Heart (tissue), 3 donors: ENCODE measurements around the gene VWDE.

DNA sequence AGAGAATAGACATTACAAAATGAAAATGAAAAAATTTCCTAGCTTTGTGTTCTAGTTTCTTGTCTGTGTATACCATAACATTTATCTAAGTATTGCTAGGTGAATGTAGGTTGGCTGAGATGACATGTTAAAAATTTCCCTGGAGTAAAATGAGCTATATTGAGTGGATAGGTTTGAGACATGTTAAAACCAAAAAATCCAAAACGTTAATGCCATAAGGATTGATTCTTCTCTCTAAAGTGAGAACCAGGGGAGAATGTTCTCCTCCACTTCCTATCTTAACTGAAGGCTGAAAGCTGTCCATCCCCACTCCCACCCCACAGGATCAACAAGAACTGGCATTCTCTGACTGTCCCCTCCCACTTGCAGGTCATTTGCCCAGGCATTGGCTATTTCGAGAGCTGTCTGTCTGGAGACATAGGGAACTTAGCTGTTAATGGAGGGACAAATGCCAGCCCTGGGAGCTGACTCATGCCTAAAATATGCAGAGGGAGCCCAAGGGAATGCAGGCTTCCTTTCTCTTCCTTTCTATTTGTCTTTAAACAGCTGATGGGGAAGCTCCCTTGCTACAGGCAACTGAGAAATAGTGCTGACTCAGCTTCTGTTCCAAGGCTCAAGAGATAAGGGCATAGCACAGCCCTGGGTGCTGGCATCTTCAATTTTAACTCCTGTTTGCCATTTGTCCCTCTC lies 83.0 kb upstream of the C1GALT1 start:
- RAMPAGE, long total RNA, 2 experiments: no peak in any of the 2 experiments

DNA sequence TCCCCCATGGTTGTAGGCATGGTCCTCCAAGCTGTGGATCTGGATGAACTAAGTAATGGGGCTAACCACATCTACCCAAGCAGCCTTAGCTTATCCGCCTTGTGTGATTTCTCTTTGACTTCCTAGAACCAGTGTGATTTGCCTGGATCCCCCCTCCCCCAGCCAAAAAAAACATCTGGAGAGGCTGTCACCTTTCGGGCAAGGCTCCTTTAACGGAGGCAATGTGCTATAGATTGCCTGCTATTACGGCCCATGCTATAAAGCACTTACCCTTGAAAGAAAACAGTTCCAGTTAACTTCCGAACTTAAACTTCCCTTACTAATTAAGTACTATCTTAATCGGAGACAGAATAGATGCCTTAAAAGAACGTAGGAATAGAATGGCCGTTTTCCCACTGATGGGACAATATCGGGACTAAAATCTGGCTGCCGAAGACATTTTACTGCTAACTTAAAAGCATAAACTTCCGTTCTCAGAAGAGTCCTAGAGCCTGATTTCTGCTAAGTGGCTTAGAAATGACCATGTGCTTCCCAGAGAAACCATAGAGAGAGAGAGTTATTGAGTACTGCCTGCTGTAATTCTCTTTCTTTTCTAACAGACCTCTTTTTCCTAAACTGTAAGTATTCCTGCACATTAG lies 34.1 kb downstream of the C1GALT1 start:
- RAMPAGE, long total RNA, 2 experiments: no peak in any of the 2 experiments

DNA sequence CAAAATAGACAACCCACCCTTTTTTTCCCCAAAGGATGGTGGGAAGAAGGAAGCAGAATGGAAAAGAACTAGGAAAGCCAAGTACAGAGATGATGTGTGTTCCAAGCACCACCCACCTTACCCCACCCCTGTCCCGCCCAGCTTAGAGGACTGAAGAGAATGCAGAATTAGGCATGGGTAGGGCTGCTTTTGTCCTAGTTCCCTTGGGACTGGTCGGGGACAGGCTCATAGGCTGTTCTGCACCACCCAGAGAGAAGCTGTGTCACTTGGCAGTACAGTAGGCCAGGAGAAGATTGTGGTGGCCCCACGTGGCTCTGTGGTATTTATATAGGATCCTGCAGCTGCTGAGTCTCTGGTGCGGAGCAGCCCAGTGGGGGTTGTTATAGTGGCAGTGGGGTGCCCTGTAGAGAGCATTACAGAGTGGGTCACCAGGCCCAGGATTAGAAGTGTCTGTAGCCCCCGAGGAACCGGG lies 88.7 kb downstream of the C1GALT1 start:
- RAMPAGE, long total RNA, 2 experiments: no peak in any of the 2 experiments

DNA sequence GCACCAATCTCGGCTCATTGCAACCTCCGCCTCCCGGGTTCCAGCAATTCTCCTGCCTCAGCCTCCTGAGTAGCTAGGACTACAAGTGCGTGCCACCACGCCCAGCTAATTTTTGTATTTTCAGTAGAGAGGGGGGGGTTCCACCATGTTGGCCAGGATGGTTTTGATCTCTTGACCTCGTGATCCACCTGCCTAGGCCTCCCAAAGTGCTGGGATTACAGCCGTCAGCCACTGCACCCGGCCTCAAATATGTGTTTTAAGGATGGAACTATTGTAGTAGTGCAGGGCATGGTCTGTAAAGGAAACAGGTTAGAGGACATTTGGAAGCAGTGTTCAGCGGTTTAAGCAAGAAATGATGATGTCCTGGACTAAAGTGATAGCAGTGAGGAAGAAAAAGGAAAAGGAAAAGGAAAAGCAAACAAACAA lies 12.7 kb upstream of the RPA3 start:
- RAMPAGE, long total RNA, 2 experiments: no peak in any of the 2 experiments

GRCh38 chr7:7762103-7762987 lies 43.9 kb upstream of the RPA3 start:
- RAMPAGE, long total RNA, 2 experiments: no peak in any of the 2 experiments

- RAMPAGE, long total RNA, 2 experiments: no peak in any of the 2 experiments
Measured at GRCh38 chr7:7830020-7830593, 111.7 kb upstream of the RPA3 start.

GRCh38 chr7:7866088-7866978 lies 102.3 kb upstream of the GLCCI1 start:
- RAMPAGE, long total RNA, 2 experiments: no peak in any of the 2 experiments

DNA sequence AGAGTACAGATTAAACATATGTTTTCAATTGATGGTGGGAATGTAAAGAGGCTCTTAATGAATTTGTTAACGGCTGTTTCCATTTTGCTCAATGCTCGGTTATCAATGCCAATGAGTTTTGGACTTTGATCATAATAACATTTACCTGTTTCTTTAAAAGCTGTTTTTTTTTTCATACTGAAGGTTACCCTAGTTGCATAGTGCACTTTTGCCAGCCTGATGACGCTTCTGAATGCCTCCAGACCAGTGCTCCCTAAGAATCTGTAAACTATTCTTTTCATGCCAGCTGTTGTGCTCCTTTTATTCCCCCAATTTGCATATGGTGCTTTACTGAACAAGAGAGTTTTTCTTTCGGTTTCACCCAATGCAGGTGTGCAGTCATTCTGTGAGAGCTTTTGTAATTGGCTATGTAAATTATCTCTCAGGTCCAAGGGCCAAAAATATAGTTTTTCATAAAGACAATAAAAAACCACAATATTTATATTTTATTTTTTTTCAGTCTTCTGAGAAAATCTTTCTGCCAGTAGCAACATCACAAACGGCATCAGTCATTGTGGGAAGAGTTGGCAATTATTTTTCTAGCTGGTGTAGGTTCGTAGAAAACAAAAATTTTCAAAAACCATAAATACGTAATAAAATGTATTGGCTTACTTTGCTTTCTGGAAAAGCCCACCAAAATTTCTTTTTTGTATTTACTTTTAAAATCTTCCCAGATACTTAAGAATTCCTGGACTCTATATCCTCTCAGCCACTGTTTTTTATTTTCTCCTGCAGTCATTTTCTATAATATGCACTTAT lies 48.0 kb upstream of the GLCCI1 start:
- RAMPAGE, long total RNA, 2 experiments: no peak in any of the 2 experiments

GRCh38 chr7:7968893-7969206 lies 254 bp downstream of the GLCCI1 start:
- RAMPAGE, long total RNA, 2 experiments: no peak in any of the 2 experiments

GRCh38 chr7:7970511-7971568 lies 2.2 kb downstream of the GLCCI1 start:
- RAMPAGE, long total RNA, 2 experiments: no peak in any of the 2 experiments

DNA sequence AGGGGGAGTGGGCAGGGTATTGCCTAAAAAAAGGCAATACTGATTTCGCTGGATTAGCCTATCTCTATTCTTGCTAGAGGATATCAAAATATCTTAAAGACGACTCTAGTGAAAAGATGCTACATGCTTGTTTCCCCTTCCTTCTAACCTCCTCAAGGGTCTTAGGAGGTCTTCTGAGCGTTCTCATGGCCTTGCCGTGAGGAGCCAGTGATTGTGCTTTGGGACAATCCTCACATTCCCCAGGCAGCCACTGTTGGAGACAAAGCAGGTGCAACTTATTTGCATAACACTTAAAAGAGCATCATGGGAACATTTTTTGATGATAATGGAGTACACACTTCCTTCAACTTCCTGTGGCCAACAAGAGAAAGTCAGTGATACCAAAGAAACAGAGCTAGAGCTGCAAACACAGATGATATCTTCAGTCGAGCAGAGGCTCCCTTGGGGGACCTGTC lies 146.6 kb downstream of the ICA1 start:
- RAMPAGE, long total RNA, 2 experiments: no peak in any of the 2 experiments

GRCh38 chr7:8128213-8129075 lies 133.5 kb downstream of the ICA1 start:
- RAMPAGE, long total RNA, 2 experiments: no peak in any of the 2 experiments

DNA sequence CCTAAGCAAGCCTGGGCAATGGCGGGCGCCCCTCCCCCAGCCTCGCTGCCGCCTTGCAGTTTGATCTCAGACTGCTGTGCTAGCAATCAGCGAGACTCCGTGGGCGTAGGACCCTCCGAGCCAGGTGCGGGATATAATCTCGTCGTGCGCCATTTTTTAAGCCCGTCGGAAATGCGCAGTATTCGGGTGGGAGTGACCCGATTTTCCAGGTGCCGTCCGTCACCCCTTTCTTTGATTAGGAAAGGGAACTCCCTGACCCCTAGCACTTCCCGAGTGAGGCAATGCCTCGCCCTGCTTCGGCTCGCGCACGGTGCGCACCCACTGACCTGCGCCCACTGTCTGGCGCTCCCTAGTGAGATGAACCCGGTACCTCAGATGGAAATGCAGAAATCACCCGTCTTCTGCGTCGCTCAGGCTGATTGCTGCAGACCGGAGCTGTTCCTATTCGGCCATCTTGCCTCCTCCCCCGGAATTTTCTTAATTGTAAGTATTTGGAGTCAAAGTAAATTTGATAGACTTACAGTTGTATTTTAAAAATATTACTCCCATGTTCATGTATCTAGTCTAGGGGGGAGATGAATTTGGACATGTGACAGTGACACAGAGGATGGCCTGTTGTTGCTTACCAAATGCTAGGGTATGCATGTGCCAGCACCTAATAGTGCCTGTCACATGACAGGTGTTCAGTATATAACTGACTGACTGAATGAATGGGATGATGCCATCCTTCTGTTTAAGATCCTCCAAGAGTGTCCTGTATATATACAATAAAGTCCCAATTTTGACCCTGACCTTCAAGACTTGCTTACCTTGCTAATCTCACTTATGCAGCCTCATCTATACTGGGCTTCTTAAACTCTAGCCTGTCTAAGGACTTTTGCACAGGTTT lies 42.0 kb upstream of the ICA1 start:
- RAMPAGE, long total RNA, 2 experiments: no peak in any of the 2 experiments

- RAMPAGE, long total RNA, 2 experiments: no peak in any of the 2 experiments
Measured at GRCh38 chr7:8434792-8435231, 1.4 kb downstream of the NXPH1 start.

- RAMPAGE, long total RNA, 2 experiments: no peak in any of the 2 experiments
Measured at GRCh38 chr7:9995764-9995985, 944.3 kb downstream of the NDUFA4 start.

GRCh38 chr7:11195322-11195840 lies 221.7 kb downstream of the PHF14 start:
- RAMPAGE, long total RNA, 2 experiments: no peak in any of the 2 experiments

DNA sequence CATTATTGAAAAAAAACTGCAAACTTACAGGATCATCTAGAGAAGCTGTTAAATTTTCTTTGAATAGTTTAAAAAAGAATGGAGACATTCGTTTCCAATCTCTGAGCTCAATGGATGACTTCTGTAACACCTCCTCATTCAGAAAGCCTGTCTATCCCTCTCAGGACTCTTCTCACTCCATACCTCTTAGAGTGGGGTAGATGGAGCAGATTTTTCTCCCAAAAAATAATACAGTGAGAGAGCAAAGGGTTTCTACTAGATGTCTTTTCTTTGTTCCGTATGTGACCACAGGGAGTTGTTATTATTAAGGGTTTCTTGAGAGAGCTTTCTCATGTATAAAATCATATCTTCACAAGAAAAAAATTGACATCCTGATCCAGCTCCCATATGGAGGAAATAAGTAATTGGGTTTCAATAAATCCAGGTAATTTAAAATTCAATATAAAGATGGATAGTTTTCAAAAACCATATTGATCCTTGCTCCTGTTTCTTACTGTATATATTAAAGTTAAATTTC lies 407.4 kb downstream of the PHF14 start:
- RAMPAGE, long total RNA, 2 experiments: no peak in any of the 2 experiments

- RAMPAGE, long total RNA, 2 experiments: no peak in any of the 2 experiments
Measured at GRCh38 chr7:12403149-12404156, at the start of gene VWDE. Gene VWDE, minus strand, starts transcription at chr7:12403865.

DNA sequence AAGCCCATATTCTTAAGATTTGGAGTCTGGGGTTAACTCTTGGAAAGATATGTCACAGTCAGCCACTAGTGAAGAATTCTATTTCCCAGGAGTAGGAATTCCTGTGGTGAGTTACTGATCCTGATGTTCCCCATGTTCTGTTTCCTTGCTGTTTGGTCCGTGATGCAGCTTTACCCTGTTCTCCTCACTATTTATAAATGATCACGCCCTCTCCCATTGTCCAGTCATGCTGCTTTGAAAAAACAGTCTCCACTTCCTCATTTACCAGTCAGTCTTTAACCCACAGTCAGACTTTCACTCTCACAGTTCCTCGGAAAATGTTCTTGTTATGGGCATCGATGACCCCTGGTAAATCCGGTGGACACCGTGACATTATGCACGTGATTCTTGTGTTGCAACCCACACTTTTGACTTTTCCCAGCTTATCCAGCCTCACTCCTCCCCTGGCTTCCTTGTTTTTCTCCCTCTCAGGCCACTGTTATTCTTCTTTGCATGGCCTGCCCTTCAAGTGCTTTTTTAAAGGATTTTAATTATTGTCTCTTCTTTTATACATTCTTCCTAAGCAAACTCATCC lies 14.4 kb downstream of the SCIN start:
- RAMPAGE, long total RNA, 2 experiments: no peak in any of the 2 experiments

DNA sequence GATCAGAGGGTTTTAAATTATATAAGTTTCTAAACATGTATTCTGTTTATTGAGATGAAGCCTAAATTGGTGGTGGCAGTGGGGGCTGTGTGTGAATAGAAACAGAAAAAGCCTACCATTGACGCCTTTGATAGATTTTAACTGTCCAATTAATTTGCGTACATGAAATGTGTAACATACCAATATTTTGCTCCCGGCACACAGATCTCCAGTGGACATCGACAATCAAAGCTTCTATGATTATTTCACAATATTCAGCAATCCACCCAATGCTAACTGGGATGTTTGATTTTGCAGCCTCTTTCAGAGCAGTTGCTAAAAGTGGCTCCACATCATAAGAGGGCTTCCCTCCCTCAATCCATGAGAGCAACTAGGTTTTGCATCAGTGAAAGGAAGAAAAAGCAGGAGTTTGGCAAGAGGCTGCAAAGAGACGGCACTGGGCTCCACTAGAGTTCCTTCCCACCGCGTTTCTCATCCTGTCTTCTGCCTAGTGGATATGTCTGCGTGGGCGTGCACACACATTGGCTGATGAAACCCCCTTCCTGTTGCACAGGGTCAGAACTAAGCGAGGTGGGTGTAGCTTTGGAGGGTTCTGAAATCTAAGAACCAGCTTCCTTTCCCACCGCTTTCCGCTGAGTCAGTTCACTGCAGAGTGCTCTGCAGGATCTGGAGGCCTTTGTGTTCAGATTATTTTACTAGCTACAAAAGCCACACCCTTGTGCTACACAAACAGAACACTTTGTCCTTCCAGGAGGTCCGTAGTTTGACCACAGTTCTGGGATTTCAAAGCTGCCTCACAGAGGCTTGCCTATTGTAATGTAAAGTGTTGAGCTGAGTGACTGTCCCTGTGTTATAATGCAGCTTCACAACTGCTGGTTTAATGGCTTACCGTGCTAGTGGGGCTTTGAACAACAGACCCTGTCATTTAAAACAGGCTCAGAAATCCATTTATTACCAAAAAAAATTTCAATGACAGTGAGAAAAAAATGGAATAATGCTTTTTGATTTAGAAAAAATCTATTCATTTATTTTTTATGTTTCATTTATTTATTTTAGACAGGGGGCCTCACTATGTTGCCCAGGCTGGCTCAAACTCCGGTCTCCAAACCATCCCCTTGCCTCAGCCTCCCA lies 28.1 kb downstream of the ARL4A start:
- RAMPAGE, long total RNA, 2 experiments: no peak in any of the 2 experiments